ENCODE measurements around a stretch of chr14.

DNA sequence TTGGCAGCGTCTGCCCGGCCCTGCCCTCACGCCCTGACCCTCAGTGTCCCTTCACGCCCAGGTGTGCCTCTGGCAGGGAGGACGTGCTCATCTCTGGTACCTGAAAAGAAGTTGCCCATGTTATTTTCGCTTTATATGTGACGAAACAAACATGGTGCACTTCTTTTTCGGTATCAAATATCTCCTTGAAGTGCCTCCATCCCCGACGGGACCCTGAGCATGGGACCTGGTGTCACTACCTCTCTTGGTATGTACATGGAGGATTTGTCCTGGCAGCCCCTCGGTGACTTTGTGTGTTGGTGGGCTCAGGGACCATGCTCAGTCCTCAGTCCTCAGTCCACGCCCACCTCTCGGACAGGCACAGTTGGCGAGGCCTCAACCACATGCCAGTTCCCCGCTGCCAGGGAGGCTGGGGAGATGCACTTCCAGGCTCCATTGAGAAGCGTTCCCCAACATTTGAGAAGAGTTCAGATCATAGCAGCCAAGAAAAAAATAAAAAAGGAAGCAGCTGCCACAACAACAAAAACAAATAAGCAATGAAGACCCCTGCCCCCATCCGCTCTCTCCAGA is 130.2 kb upstream of the RTL1 start:
- PRO-cap: no peak
- RAMPAGE, long total RNA, 4 experiments: no peak in any of the 4 experiments

GRCh38 chr14:101120455-101120930 is 217.0 kb upstream of the RTL1 start:
- PRO-cap: no peak
- RAMPAGE, long total RNA, 4 experiments: no peak in any of the 4 experiments

DNA sequence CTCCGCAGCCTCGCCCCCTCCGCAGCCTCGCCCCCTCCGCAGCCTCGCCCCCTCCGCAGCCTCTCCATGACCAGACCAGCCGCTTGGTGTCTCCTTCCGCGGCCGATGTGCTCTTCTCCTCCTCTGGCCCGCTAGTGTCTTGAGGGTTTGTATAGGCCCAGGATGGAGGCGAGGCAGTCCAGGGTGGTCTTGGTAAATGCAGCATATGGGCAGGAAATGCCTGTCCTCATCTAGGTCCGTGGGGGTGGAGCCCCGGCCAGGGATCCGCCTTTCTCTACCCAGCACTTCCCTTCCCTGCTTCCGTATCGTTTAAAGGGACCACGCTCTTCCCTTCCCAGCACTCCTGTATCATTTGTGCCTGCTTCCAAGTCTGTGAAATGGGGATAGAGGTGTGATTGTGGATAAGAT is 326.6 kb upstream of the RTL1 start:
- PRO-cap: no peak
- RAMPAGE, long total RNA, 4 experiments: no peak in any of the 4 experiments

- PRO-cap: bidirectional peak, plus-strand start at chr14:101403288, minus-strand start at chr14:101403103
- RAMPAGE, long total RNA, 4 experiments: no peak in any of the 4 experiments
Measured at GRCh38 chr14:101402886-101403733, 358.4 kb upstream of the PPP2R5C start.

- PRO-cap: no peak
- RAMPAGE, long total RNA, 4 experiments: no peak in any of the 4 experiments
Measured at GRCh38 chr14:101584547-101584887, 177.0 kb upstream of the PPP2R5C start.

DNA sequence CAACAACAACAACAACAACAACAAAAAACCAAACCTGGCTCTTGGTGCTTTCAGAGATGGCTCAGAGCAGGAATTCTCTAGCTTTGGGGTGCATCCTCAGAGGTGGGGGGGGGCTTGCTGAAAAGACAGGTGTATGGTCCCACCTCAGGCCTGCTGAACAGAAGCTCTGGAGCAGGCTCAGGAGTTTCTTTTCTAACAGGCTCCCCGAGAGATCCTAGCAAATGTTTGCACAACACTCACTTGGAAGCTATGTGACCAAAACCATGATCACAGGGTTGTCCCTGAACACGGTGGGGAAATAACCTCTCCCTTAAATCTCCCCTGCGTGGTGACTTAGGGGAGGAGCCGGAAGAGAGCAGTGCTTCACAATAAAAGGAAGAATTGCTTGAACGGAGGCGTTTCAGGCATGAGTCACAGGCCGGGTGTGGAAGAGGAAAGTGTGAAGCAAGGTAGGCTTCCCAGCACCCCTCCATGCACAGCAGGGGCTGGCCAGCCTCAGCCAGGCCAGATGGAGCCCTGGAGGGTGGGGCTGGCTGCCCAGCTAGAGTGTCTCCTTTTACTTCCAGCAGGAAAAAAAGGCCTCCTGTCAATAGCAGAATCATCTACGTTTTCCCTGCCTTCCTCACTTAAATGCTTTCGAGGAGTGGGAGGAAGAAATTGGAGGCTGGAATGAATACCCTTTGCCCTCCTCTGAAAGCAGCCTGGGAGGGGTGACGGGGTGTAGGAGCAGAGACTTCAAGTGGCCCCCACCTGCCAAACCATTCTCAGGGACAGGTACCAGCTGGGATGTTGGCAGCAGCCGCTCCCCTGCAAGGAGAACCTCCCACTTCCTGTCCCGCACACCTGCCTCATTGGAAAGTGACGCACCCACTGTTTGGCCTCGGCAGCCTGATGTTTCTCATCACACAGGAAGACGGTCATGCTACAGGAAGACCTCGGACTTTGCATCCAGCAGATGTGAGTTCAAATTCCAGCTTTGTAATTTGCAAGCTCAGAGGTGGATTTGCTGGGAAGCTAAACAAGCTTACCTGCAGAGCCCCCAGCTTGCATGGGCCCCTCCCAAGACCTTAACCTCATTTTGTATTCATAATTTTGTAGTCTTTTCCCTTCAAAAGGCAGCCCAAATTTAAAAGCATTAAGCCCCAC is 30.1 kb upstream of the PPP2R5C start:
- PRO-cap: bidirectional peak, plus-strand start at position 398 of the sequence, minus-strand start at position 216 of the sequence; bidirectional peak, plus-strand start at position 904 of the sequence, minus-strand start at position 766 of the sequence
- RAMPAGE, long total RNA, 4 experiments: start-site peak on the plus strand in 2 of 4 experiments, centred at positions 394 to 397 of the sequence, 11 to 20 reads per replicate; start-site peak on the minus strand in 1 of 4 experiments, centred at position 285 of the sequence, 14 reads per replicate

GRCh38 chr14:101764678-101765623 is 3.4 kb downstream of the PPP2R5C start:
- PRO-cap: unidirectional peak, minus-strand start at chr14:101765237
- RAMPAGE, long total RNA, 4 experiments: no peak in any of the 4 experiments

- PRO-cap: bidirectional peak, plus-strand start at chr14:101965293, minus-strand start at chr14:101965372
- RAMPAGE, long total RNA, 4 experiments: no peak in any of the 4 experiments
Measured at GRCh38 chr14:101965215-101965623, 846 bp downstream of the DYNC1H1 start.

GRCh38 chr14:101997833-101998212 is 33.5 kb downstream of the DYNC1H1 start:
- PRO-cap: no peak
- RAMPAGE, long total RNA, 4 experiments: no peak in any of the 4 experiments

DNA sequence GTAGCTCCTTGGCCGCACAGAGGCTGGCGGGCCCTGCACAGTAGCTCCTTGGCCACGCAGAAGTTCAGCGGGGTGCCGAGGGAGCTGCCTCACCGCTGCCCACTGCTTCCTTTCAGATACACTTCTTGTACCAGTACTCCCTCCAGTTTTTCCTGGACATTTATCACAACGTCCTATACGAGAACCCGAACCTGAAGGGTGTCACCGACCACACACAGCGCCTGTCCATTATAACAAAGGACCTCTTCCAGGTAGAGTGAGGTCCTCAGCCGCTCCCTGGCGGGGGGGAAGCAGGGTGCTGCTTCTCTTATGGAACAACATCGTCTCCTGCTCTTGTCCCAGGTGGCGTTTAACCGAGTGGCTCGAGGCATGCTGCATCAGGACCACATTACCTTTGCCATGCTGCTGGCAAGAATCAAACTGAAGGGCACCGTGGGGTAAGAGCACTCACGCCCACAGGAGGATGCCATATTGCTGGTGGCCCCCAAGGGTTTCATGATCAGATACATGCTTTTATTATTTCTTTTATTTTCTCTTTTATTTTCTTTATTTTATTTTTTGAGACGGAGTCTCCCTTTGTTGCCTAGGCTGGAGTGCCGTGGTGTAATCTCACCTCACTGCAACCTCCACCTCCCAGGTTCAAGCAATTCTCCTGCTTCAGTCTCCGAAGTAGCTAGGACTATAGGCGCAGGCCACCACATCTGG is 47.4 kb downstream of the HSP90AA1 start:
- PRO-cap: no peak
- RAMPAGE, long total RNA, 4 experiments: no peak in any of the 4 experiments

- PRO-cap: no peak
- RAMPAGE, long total RNA, 4 experiments: no peak in any of the 4 experiments
Measured at GRCh38 chr14:102048346-102048918, 38.4 kb downstream of the HSP90AA1 start.

DNA sequence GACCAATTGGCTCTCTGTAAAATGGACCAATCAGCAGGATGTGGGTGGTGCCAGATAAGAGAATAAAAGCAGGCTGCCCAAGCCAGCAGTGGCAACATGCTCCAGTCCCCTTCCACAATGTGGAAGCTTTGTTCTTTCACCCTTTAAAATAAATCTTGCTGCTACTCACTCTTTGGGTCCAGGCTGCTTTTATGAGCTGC is 6.4 kb downstream of the MOK start:
- PRO-cap: no peak
- RAMPAGE, long total RNA, 4 experiments: no peak in any of the 4 experiments

DNA sequence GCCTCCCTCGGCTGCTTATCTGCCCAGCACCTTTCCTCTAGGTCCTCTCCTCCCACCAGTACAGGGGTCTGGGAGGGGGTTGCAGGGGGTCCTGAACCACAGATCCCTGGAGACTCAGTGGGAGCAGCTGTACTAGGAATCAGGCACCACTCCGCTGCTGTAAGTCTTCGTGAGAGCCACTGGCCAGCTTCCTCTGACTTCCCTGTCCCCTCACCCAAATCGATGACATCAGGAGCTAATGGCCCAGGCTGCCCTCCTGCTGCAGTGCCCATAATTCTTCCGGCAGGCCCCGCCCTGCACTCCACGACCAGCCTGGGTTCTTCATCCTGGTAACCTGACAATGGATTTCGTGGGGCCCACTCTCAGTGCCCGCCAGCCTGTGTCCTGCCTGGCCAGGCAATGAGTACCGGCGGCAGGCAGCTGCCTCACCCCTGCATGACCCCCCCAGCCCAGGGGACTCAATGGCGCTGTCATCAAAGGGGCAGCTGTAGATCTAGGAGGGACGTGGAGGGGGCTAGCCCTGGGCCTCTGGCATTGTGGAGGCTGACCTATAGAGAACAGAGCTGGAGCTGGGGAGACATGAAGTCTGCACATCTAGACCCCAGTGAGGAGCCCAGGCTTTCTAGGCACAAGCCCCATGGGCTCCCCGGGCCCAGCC is 4.9 kb downstream of the ANKRD9 start:
- PRO-cap: no peak
- RAMPAGE, long total RNA, 4 experiments: no peak in any of the 4 experiments

DNA sequence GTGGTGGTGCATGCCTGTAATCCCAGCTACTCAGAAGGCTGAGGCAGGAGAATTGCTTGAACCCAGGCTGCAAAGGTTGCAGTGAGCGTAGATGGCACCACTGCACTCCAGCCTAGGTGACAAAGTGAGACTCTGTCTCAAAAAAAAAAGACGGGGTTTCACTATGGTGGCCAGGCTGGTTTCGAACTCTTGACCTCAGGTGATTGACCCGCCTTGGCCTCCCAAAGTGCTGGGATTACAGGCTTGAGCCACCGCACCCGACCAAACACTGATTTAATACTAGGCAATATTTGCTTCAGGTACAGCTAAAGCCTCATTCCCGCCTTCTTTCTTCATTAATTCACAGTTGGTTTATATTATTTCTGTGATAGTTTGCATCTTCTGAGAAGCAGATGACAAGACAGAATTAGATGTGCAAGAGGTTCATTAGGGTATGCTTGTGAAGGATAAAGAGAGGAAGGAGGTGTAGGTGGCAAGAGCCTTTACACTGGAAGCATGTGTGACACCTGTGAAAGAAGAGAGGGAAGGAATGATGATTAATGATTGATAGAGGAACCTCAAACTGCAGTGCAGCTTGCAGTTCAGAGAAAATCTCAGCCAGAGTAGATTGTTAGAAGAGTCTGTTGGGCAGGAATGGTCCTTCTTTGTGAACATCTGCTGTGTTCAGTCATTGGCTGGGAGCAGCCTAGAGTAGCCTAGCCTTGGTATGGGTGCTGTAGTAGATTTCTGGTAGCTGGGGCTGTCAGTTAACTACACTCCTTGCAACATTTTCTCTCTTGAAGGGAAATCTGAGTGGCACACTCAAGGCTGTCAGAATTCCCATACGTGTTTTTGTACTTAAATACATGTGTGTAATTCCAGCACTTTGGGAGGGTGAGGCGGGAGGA is 8.8 kb downstream of the RCOR1 start:
- PRO-cap: no peak
- RAMPAGE, long total RNA, 4 experiments: no peak in any of the 4 experiments

DNA sequence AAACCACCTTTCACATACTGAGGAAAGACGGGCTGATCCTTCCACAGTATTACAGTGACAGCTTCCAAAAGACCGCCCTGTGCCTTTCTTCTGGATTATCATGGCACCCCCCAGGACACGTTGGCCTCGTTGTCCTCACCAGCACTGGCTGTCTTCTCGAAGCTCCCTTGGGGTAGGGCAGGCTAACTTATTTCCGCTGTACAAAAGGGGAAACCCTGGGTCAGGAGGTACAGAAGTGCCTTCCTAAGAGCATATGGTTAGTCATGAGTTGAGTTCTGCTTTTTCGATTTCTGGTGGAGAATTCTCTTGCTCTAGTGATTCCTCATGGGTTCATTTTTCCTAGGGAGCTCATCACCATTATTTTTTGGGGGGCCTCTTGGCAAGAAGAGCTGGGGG is 9.0 kb upstream of the TRAF3 start:
- PRO-cap: unidirectional peak, minus-strand start at position 146 of the sequence
- RAMPAGE, long total RNA, 4 experiments: no peak in any of the 4 experiments

- PRO-cap: no peak
- RAMPAGE, long total RNA, 4 experiments: no peak in any of the 4 experiments
Measured at GRCh38 chr14:102779626-102780408, 2.6 kb downstream of the TRAF3 start.

DNA sequence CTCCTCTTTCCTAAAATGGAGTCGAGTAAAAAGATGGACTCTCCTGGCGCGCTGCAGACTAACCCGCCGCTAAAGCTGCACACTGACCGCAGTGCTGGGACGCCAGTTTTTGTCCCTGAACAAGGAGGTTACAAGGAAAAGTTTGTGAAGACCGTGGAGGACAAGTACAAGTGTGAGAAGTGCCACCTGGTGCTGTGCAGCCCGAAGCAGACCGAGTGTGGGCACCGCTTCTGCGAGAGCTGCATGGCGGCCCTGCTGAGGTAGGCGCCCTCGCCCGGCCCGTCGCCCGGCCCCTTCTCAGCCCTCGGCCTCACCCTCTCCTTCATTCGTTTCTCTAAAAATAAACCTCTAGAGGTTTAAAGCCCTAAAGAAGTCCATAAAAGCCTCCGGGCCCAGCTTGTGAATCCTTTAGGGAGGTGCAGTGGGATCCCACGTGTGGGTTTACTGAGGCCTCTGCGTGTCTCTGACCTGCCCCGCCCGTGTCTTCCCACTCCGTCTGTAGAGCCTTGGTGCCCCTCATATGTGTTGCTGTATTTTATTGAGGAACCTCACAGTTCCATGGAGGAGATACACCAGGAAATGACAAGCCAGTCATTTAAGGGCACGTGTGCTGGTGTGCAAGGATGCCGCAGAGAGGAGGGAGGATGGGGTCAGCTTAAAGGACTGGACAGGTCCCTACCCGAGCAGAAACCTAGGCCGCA is 52.1 kb upstream of the AMN start:
- PRO-cap: no peak
- RAMPAGE, long total RNA, 4 experiments: no peak in any of the 4 experiments

- PRO-cap: no peak
- RAMPAGE, long total RNA, 4 experiments: no peak in any of the 4 experiments
Measured at GRCh38 chr14:102900684-102901674, 21.5 kb upstream of the AMN start.

DNA sequence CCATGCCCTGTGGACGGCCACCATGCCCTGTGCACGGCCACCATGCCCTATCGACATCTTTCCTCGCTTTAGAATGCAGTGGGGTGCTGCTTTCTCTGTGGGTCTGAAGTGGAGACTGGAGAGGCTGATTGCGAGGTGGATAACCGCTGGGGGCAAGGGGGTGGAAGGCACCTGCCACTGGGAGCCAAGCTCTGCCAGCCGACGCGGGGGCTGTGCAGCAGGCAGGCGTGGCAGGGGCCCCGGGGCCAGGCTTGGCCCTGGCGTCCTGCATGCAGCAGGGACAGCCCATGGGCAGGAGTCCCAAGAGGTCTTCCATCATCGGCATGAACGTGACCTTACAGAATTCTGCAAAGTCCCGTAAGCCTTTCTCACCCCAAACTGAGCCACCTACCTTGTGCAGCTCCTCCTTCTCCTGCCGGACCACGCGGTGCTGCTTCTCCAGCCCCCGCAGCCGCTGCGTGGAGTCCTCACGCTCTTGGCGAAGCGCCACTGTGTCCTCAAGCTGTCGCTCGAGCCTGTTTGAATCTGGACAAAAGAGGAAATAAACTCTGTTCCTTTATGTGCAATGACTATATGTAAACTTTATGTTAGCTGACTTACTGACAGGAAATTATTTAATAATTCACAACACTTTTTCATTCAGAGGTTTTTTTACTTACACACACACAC is 51.3 kb downstream of the AMN start:
- PRO-cap: no peak
- RAMPAGE, long total RNA, 4 experiments: no peak in any of the 4 experiments

- PRO-cap: unidirectional peak, minus-strand start at chr14:103128719
- RAMPAGE, long total RNA, 4 experiments: no peak in any of the 4 experiments
Measured at GRCh38 chr14:103128387-103128825, 5.1 kb downstream of the TNFAIP2 start.